Lower leg skin (tissue), 2 donors: ENCODE data around the genes FLII, EVPLL and FOXO3B.

DNA sequence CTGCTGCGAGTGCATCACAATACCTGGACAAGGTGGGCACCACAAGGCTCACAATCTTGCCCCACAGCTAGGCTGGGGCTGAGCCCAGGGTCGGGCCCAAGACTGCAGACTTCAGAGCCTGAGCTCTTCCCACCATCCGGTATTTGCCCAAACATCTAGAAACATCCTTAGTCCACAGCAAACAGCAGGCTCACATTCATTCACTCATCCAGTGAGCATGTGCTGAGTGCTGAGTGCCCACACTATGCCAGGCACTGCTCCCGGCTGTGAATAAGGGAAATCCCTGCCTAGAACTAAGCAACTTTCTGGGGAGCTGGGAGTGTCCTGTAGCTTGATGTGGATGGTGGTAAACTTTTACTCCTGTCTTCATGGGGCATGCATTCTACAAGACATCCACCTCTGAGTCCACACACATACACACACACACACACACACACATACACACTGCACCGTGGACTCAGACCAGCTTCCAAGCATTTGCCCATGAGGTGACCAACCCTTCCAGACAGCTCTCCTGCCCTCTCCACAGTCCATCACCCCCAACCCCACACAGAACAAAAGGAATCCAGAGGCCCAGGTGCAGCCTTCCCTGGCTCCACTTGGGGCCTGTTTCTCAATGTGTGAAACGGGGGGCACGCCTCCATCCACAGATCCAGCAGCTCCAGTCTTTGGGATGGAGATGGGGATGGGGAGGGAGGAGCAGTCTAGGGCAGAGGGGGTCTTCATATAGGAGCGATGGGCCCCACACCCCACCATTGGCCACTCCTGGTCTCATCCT lies 15.9 kb downstream of the SREBF1 start:
- PRO-cap = no peak
- RAMPAGE, long total RNA, 2 experiments = no peak in any of the 2 experiments

- PRO-cap = bidirectional peak, plus-strand start at chr17:17840282, minus-strand start at chr17:17840145
- RAMPAGE, long total RNA, 2 experiments = no peak in any of the 2 experiments
These were observed 3.0 kb upstream of the SREBF1 start for GRCh38 chr17:17839769-17840236.

DNA sequence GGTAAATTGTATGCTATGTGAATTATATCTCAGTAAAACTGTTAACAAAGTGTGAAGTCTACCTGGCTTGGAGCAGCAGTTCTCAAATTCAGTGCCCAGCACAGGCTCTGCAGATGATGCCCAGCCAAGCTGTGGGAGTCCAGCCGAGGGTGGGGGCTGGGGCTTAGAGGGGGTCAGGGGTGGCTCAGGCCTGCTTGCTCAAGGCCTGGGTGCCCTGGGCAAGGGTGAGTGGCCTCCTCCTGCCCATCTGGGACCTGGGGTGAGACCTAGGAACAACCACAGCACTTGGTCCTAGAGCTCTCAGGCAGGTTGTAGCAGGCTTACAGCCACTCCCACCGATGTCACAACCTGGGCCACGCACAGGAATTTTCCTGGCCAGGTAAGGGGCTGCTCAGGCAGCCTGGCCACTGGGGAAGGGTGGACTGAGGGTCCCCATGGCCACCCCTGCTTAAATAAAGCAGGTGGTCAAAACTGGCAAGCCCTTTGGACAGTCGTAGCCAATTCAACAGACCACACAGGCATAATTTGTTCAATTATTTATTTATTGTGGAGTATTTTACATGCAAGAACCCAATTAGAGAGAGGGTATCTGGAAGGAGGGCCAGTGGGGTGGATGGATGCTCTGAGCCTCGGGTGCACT lies 6.3 kb upstream of the SREBF1 start:
- PRO-cap = no peak
- RAMPAGE, long total RNA, 2 experiments = no peak in any of the 2 experiments

DNA sequence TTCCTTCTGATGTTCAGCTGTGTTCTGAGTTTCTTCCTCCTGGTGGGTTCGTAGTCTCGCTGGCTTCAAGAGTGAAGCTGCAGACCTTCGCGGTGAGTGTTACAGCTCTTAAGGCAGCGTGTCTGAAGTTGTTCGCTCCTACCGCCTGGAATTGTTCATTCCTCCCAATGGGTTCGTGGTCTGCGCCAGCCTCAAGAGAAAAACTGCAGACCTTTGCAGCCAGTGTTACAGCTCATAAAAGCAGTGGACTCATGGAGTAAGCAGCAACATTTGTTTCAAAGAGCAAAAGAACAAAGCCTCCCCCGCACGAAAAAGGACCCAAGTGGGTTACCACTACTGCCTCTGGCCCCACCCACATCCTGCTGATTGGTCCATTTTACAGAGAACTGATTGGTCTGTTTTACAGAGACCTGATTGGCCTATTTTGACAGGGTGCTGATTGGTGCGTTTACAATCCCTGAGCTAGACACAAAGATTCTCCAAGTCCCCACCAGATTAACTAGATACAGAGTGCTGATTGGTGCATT lies 16.3 kb downstream of the TOM1L2 start:
- PRO-cap = no peak
- RAMPAGE, long total RNA, 2 experiments = no peak in any of the 2 experiments

DNA sequence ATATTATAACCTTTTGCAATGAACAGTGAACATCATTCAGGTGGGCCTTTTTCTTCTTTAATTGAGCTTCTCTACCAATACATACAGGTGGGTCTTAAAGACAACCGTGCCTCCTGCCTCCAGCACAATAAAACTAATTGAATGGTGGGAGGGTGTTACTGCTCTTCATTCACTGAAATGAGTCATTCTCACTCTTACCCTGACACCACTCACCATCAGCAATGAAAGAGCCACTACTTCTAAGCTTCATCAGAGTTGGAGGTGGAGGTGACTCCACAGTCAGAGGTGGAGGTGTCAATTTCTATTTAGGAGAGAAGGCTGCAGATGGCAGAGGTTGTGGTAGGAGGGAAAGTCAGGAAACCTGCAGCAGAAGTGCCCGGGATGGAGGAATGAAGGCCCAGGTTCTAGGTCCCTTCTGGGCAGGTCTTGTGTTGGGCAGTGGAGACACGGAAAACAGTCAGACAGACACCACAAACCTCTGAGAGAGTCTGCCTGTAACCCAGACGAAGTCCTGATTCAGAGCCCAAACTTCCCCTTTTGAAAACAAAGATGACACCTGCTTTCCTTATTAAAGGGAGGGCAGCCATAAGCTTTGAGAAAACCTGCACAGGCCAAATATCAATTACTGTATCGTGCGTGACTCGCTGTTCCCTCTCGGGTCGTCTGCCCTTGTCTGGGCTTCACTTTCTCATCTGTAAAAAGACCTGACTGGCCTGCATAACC lies 756 bp downstream of the ATPAF2 start:
- PRO-cap = no peak
- RAMPAGE, long total RNA, 2 experiments = no peak in any of the 2 experiments

DNA sequence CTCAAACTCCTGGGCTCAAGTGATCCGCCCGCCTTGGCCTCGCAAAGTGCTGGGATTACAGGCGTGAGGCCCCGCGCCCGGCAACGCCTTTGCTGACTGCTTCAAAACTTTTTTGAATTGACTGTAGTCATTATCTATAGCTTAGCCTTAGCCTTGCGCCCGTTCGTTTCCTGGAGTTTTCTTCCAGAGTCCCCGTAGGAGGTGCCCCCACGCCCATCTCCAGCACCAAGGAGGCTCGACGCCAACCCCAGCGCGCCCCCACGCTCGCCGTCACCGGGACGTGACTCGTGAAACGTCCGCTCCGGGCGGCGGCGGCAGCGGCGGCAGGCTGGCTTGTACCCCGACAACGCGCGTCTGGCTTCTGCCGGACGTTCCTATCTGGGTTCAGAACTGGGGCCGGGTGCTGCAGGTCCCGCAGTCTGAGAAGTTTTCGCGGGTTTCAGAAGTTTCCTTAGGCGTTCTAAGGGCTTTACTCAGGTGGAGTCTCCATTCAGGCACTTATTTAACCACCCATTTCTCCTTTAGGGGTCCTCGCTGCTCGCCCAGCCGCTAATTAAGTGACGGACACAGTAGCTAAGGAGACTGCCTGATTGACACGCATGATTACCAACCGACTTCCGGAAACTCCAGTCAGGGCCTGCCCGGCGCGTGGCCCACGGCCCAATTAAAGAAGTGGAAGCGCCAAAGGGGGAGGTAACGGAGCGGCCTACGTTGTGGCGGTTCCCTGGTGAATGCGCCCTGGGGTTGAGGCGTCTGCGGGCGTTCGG lies 656 bp upstream of the ALKBH5 start:
- PRO-cap = bidirectional peak, plus-strand start at position 288 of the sequence, minus-strand start at position 221 of the sequence; bidirectional peak, plus-strand start at position 346 of the sequence, minus-strand start at position 356 of the sequence; bidirectional peak, plus-strand start at position 714 of the sequence, minus-strand start at position 441 of the sequence
- RAMPAGE, long total RNA, 2 experiments = no peak in any of the 2 experiments

GRCh38 chr17:18209040-18210323 lies 16.0 kb upstream of the LLGL1 start:
- PRO-cap = no peak
- RAMPAGE, long total RNA, 2 experiments = no peak in any of the 2 experiments

DNA sequence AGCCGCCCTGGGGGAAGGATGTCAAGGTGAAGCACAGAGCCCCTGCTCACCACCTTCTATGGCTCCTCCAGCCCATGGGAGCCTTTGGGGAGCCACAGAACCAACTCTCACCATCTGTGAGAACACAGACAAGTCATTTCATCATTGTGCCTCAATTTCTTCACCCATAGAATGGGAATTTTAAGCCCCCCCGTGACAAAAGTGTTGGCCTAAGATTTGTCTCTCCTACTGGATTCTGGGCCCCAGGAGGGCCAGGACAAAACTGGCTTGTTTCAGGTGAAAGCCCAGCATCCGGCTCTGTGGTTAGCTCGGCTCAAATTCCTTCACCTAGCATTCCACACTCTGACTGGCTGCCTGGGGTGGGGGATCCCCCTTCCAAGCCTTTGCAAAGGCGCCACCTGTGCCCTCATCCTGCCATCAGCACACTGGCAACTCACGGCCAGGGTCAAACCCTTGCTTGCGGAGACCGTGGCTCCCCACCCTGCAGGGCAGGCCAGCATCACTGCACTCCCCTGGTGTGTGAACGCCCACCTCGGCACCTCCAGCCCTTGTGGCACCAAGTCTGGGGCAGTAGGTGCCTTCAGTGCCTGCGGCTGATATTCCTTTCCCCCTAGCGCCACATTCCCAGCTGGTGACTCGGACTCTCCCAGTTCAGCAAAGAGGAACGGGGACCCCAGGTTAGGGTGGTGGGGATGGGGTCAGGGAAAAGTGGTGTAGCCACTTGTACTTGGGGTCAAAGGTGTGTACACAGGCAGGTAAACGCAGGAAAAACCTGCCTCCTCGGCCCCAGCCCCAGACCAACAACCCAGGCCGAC lies 1.3 kb downstream of the FLII start:
- PRO-cap = no peak
- RAMPAGE, long total RNA, 2 experiments = no peak in any of the 2 experiments

DNA sequence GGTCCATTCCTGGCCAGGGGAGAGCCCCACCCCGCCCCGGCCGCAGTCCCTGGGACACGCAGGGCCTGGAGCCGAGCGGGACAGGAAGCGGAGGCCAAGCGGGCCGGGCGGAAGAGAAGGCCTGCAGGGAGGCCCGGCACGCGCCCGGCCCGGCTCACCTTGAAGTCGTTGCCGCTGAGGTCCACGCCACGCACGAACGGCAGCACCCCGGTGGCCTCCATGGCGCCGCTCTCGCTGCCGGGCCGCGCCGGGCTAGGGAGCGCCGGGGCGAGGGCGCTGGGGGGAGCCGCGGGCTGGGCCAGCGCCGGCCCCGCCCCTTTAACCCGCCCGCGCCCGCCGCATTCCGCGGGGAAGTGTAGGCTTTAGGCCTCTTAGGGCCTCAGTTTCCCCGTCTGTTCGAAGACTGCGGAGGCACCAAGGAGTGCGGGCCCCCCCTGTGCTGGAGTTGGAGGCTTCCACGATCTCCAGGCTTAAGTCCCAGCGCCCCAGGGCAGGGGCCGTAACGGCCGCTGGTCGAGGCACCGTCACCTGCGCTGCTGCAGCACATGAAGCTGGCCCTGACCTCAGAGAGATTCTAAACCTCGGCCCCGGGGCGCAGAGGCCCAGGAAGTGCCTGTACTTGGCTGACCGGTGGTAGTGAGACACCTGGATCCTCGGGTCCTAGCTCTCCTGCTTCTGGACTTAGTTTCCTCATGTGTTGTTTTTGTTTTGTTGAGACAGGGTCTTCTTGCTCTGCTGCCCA lies at the start of gene FLII:
Gene FLII, minus strand, starts transcription at position 269 of the 742 bp plus-strand sequence.
- PRO-cap = bidirectional peak, plus-strand start at position 83 of the sequence, minus-strand start outside the sequence; unidirectional peak, minus-strand start at position 236 of the sequence
- RAMPAGE, long total RNA, 2 experiments = start-site peak on the minus strand in 2 of 2 experiments, centred at positions 245 to 255 of the sequence, 392 to 671 reads per replicate

- PRO-cap = no peak
- RAMPAGE, long total RNA, 2 experiments = no peak in any of the 2 experiments
These were observed 3.8 kb downstream of the MIEF2 start for GRCh38 chr17:18264058-18264784.

DNA sequence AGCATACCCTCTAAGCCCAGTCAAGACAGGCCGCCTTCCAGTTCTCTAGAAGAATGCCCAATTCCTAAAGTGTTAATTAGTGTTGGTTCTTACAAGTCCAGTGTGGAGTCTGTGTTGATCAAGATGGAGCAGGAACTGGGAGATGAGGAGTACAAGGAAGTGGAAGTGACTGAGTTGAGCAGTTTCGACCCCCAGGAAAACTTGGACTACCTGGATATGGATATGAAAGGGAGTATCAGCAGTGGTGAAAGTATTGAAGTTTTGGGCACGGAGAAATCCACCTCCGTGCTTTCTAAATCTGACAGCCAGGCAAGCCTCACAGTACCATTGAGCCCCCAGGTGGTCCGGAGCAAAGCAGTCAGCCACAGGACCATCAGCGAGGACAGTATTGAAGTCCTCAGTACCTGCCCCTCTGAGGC lies 1.9 kb downstream of the SMCR8 start:
- PRO-cap = no peak
- RAMPAGE, long total RNA, 2 experiments = no peak in any of the 2 experiments

- PRO-cap = no peak
- RAMPAGE, long total RNA, 2 experiments = no peak in any of the 2 experiments
These were observed 9.6 kb downstream of the SMCR8 start for GRCh38 chr17:18324562-18325296.

- PRO-cap = bidirectional peak, plus-strand start at chr17:18377674, minus-strand start at chr17:18377501
- RAMPAGE, long total RNA, 2 experiments = start-site peak on the plus strand in 2 of 2 experiments, at chr17:18377697-18377847 at its widest, 17 to 19 reads per replicate
These were observed at the start of gene EVPLL for GRCh38 chr17:18377446-18378011. Gene EVPLL, plus strand, starts transcription at chr17:18377778.

DNA sequence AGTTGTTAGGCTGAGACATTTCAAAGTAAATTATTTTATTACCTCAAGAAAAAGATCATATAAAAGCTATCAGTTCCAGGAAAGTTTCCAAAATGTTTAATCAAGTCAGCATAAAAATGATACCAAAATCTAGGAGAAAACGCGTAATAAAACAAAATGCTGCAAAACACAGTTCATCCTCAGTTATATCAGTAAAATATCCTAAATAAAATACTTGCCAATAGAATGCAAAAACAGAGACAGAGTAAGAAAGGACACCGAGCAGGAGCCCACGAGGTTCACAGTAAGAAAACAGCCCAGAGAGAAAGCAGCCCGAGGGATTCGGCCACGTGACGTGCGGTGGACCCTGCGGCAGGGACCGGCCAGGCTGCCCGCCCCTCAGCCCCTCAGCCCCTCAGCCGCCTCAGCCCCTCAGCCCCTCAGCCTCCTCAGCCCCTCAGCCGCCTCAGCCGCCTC lies 9.7 kb downstream of the TBC1D28 start:
- PRO-cap = no peak
- RAMPAGE, long total RNA, 2 experiments = no peak in any of the 2 experiments

DNA sequence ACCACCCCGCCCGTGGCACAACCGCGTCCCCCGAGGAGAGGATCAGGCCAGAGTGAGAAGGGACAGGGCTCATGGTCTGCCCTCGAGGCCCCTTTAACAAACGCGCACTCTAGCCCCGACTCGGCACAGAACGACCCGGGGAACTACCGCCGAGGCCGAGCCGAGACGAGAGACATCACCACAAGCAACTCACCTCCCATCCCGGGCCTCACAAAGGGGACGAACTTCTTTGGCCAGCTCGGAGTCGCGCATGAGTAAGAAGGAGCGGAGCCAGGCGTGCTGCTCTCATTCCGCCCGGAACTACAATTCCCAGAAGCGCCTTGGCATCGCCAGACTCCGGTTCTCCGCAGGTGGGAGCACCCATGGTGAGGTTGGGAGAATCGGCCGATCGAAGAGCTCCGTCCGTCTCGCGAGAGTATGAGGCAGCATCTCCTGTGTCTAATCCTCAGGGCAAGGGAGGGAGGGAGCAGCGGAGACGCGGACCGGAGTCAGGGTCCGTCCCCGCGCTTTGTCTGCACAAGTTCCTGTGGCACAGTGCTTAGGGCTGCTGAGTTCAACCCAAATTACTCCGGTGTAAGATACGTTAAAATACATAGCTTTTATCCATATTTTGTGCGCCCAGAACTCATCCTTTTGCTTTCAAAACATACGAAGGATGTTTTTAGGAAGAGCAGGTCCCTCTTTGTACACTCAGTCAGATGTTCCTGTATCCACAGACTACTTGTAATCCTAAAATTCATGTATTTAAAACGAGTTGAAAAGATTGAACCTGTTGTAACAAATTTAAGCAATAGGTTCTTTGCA lies at the start of gene FOXO3B:
Gene FOXO3B, minus strand, starts transcription at position 304 of the 804 bp plus-strand sequence.
- PRO-cap = unidirectional peak, minus-strand start at position 302 of the sequence
- RAMPAGE, long total RNA, 2 experiments = start-site peak on the minus strand in 1 of 2 experiments, centred at position 260 of the sequence, 35 reads per replicate

DNA sequence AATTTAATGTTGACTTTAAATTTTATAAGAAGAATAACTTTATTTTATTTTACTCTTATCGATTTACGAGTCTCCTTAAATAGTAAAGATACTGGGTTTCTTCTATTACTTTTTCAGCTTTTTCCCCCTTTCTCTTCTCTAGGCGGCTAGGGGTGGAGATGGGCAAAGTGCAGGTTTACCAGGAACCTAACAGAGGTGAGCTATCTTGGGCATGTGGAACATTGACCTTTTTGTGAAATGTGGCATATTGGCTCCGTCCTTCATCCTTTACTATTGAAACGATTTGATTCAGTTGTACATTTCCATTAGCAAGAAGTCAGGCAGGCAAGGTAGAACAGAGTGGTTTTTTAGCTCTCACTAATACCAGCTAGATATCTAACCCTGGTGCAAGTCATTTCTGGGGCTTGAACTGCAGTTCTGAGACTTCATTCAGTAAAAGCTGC lies 9.2 kb downstream of the PRPSAP2 start:
- PRO-cap = no peak
- RAMPAGE, long total RNA, 2 experiments = no peak in any of the 2 experiments

GRCh38 chr17:18950880-18951243 lies 1.1 kb upstream of the SLC5A10 start:
- PRO-cap = no peak
- RAMPAGE, long total RNA, 2 experiments = no peak in any of the 2 experiments

GRCh38 chr17:18967137-18967704 lies 15.3 kb downstream of the SLC5A10 start:
- PRO-cap = no peak
- RAMPAGE, long total RNA, 2 experiments = no peak in any of the 2 experiments

- PRO-cap = no peak
- RAMPAGE, long total RNA, 2 experiments = no peak in any of the 2 experiments
These were observed 6.5 kb upstream of the FAM83G start for GRCh38 chr17:19011136-19011471.

DNA sequence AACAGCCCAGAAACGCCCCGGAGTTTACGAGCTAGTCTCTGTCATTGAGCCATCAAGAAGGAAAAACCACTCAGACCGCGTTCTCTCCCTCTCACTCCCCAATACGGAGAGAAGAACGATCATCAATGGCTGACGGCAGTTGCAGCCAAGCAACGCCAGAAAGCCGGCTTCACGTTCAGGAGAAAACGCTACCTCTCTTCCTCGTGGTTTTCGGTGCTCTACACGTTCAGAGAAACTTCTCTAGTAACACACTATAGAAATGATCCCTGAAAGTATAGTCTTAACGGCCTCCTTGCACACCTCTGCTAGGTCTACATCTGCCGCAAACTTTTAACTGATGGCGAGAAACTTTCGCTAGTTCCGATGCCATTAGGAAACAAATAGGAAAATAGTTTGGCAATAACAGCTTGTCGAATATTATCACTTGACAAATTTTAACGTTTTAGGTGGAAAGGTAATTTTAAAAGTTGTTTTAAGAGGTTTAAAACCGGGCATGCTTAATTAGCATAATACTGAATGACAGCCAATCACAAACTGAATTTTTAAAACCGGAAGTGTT lies 47.1 kb upstream of the EPN2 start:
- PRO-cap = no peak
- RAMPAGE, long total RNA, 2 experiments = no peak in any of the 2 experiments